Duodenum (tissue), 1 donor: ENCODE measurements around the genes PM20D1 and RASSF5.

GRCh38 chr1:205849686-205850001, 288 bp downstream of the PM20D1 start:
- PRO-cap, result no peak

- PRO-cap, result unidirectional peak, minus-strand start at chr1:205850132
Observed at GRCh38 chr1:205850002-205850545, at the start of gene PM20D1. Gene PM20D1, minus strand, starts transcription at chr1:205850132.

- PRO-cap, result no peak
Observed at GRCh38 chr1:205961997-205962586, 18.8 kb upstream of the SLC26A9 start.

- PRO-cap, result no peak
Observed at GRCh38 chr1:206038872-206039633, 13.9 kb upstream of the RHEX start.

- PRO-cap, result no peak
Observed at GRCh38 chr1:206308965-206309803, 105.8 kb downstream of the SRGAP2 start.

DNA sequence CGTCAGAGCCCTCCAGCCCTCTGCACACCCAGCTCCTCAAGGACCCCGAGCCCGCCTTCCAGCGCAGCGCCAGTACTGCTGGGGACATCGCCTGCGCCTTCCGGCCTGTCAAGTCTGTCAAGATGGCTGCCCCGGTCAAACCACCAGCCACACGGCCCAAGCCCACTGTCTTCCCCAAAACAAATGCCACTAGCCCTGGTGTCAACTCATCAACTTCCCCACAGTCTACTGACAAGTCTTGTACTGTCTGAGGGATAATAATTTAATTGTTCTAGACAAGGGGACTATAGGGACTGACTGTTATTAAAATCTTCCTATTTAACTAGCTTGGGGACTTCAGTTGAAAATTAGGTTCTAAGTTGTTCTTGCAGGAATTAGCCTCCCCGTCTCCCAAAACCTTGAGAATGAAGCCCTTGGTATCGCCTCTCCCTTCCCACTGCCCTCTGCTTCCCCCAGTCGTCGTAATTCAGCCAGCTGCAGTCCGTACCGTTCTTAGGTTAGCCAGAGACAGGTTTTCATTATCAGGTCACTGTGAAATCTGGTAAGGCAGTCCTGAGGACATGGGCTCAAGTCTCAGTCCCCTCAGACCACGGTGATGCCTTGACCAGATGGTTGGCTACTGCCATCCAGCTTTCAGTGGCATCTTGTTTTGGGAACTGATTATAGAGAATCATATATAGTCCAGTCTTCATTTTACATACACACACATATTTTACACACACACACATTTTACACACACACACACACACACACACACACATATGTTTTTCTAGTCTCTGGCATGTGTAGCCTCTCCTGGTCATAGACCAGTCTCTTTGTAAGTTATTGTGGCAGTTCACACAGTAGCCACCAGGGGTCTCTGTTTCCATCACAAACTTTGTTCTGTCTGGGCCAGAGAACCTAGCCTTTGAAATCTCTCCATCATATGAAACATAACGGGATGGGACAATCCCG, 8.8 kb upstream of the IKBKE start:
- PRO-cap, result no peak

DNA sequence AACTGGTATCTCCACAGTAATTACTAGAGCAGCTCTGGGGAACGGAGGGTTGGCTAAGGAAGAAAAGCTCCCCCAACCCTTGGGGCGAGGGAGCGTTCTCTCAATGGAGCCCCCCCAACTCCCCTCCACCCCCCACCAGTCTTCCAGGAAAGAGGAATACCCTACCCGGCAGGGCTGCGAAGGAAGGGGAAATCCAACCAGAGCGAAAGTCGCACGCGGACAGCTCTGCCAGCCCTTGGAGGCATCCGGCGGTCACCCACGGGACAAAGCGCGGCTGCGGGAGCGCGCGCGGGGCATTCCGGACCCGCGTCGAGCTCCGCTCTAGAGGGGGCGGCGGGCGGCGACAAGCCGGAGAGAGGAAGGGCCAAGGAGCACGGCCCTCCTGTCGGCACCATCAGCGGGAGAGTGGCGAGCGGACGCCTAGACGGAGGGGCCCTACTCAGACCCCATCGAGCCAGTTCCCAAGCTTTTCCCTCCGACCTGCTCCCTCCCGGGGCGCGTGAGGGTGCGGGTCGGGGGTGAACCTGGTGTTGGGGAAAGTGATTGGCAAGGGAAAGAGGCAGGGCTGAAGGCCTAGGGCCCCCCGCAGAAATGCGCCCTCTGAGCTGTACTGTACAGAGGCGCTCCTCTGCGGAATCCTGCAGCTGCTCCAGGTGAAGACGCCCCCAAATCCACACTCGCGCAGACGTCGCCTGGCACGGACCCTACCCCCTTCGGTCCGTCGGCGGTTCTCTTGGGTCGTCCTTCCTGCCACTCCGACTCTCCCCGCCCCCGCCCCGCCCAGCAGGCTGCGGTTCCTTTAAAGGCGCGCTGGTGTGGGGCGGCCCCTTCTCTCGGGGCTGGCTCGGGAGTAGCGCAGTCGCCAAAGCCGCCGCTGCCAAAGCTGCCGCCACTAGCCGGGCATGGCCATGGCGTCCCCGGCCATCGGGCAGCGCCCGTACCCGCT, at the start of gene RASSF5:
Gene RASSF5, plus strand, starts transcription at position 831 of the 946 bp plus-strand sequence.
- PRO-cap, result bidirectional peak, plus-strand start at position 831 of the sequence, minus-strand start at position 773 of the sequence

GRCh38 chr1:206568142-206568726, 44.0 kb downstream of the EIF2D start:
- PRO-cap, result no peak

DNA sequence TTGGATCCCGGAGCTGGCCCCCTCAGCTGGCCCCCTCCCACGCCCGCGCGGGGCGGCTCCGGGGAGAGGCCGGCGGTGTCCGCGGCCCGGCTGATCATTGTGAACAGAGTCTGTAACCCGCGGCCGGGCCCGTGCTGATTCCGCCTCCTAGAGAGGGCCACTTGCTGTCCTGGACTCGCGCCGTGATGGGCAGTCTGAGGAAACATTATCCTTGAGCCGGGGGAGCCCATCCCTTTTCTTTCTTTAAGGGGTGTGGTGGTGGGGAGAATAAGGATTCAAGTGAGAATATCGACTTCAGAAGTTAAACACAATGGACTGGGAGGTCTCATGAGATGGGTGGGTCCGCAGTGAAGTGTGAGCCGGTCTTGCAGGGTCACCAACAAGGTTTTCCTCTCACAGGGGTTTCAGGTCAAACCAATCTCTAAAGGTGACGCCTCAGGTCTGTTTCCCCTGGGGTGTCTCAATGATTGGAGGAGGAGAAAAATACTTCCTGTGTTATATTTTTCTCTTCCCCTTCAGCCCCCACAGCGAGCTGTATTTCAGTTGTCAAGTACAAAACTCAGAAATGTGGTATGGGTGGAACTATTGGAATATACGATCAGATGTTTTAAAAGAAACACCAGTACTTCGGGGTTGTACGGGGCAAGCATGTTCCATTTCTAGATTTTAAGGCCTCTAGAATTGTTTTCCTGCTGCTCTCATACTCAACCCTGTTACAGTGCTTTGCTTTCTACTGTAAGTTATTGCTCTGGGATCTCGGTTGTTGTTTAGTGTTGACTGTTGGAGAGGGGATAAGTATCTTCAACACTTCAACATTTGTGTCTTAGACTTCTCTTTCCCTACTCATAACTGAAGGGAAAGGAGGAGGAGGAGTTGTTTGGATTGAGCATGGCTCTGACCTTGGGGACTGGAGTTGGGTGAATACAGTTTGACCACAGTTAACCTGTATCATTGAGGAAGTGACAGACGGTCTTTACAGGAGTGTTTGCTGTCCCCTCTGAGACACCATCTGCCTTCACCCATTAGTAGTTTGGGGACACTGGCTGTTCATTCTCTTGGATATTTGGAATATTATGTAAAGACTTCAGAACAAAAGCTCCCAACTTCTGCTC, 1.8 kb downstream of the MAPKAPK2 start:
- PRO-cap, result bidirectional peak, plus-strand start at position 97 of the sequence, minus-strand start at position 99 of the sequence

DNA sequence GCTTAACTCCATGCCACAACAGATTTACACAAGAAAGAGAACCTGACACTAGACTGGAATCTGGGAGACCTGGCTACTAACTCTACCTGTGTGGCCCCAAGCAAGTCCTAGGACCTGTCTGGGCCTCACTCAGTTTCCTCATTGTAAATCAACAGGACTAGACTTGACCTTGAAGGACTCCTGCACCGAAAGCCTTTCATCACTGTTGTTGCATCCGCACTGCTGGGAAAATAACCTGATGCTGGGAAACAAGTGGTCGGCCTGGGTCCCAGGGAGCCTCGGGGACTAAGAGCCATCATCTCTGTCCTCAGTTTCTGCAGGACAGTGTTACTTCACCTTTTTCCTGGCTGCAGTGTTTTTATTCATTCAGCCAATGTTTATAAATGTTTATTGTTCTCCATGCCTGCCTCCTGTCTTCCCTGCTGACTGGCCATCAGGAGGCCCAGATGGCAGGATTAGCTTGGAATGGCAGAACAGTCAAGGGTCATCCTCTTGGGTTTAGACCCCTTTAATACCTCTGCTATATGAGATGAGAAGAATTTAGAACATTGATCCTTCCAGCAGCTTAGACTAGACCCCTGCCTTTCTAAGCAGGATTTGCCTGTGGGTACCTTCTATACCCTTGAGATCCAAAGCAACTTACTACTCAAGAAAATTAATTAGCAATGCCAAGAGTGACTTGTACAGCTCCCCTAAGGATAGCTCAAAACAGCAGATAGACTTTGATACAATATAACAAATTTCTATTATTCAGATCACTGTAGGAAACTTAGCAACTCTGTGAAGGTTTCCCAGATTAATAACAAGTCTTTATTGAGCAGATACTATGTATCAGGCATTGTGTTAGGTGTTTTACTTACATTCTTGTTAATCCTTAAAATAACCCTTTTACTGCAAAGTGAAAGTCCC, 13.3 kb downstream of the MAPKAPK2 start:
- PRO-cap, result no peak

GRCh38 chr1:206701960-206702673, 17.4 kb downstream of the MAPKAPK2 start:
- PRO-cap, result no peak

- PRO-cap, result no peak
Observed at GRCh38 chr1:206706097-206706988, 21.6 kb downstream of the MAPKAPK2 start.

DNA sequence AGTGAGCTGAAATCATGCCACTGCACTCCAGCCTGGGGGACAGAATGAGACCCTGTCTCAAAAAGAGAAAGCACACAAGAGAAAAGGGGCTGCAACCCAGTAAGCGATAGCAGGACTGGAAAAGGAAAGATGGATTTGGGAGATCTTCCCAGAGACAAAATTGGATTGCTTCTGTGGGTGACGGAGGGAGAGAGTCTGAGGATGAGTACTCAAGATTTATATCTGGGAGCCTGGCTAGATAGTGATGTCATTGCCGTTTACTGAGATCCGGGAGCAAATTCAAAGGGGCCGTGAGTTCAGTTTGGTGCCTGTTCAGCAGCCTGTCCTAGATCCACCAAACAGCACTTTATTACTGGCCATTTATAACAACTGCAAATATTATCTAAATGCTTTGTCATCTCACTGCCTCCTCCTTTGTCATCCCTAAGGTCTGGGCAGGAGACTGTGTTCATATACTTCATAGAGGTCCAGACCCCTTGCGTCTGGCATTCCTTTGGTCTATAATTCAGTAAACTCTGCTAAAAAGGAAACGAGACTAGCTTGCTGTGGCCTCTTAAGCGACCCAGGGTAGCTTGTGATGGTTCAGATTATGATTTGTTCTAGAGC, 29.2 kb downstream of the MAPKAPK2 start:
- PRO-cap, result no peak

GRCh38 chr1:206784331-206785152, 12.2 kb upstream of the IL10 start:
- PRO-cap, result unidirectional peak, minus-strand start at chr1:206784537

DNA sequence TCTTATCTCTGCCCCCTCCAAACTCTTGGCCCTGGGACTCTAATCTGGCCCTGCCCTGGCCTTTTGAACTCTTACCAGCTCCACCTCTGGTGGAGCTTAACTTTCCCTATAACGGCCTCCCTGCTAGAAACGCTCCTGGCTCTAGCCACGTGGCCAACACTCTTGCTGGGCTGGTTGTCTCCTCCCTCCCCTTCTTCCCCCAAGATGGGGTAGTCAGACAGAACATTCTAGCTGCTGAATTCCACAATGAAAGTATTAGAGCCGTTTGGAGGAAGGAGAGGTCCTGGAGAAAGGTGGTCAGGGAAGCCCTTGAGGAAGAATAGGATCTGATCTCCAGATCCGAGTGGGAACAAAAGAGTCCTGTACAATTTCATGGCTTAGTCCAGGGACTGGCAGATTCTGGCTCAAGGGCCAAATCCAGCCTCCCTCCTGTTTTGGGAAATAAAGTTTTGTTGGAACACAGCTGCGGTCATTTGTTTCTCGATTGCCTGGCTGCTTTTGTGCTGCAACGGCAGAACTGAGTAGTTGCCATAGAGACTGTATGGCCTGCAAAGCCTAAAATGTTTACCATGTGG, 9.5 kb upstream of the PIGR start:
- PRO-cap, result unidirectional peak, plus-strand start at position 202 of the sequence

DNA sequence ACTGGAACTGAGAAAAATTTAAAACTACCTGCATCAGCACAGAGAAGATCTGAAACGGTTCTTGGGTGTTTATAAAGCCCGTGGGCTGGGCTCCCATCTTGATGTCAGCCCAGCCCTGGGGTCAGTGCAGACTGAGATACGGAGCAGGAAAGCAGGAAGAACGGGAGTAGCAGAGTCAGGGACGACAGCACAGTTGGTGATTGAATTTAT, 11.6 kb downstream of the C1orf116 start:
- PRO-cap, result no peak

DNA sequence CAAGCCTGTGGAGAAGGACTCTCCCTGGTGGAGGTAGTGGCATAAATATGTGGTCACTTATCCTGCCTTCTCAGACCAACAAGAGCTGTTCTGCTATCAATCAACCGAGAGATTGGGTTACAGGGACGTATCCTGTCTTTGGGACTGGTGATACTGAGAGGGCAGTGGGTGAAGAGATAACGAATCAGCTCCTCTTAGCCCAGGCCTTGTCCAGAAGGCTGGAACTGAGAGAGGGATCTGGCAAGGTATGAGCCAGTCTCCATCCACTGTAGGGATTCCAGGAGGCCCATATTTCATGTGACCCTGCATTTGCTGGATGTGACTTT, 11.4 kb downstream of the C1orf116 start:
- PRO-cap, result no peak

GRCh38 chr1:207103824-207104130, 256 bp upstream of the C4BPA start:
- PRO-cap, result no peak

- PRO-cap, result no peak
Observed at GRCh38 chr1:207104644-207104908, 543 bp downstream of the C4BPA start.

GRCh38 chr1:207316025-207316557, 5.4 kb upstream of the CD55 start:
- PRO-cap, result no peak